ENCODE measurements around the gene MYO1E.

DNA sequence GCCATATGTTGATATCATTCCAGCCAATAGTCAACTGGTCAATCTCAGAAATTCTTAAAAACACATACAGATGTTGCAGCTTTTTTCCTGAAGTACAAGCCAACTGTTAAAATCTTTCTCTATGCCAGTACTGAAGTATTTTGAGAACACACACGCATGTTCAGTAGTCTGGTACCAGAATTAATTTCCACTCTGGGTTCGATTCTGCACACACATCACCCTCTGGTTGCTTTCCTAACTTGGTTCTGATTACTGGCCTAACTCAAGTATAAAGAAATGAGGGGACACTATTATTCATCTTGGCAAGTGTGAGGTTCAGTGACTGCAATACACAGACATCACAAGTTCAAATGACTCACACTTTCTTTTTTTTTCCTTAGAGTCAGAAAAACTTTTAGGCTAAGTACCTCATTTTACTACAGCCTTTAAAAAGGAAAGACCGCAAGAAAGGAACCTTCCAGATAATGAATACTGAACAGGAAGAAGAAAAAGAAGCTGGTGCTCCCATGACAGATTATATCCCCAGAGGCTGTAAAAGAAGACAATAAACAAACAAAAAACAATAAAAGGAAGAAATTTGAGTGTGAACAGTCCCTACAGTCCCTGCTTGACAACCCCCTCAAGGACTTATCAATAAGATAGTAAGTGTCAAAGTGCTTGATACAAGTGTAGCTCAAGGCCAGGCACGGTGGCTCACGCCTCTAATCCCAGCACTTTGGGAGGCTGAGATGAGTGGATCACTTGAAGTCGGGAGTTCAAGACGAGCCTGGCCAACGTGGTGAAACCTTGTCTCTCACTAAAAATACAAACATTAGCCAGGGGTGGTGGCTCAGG is 37.2 kb upstream of the LDHAL6B start:
- RRBS: no CpG with 5 or more reads among the region's 8 CpGs

DNA sequence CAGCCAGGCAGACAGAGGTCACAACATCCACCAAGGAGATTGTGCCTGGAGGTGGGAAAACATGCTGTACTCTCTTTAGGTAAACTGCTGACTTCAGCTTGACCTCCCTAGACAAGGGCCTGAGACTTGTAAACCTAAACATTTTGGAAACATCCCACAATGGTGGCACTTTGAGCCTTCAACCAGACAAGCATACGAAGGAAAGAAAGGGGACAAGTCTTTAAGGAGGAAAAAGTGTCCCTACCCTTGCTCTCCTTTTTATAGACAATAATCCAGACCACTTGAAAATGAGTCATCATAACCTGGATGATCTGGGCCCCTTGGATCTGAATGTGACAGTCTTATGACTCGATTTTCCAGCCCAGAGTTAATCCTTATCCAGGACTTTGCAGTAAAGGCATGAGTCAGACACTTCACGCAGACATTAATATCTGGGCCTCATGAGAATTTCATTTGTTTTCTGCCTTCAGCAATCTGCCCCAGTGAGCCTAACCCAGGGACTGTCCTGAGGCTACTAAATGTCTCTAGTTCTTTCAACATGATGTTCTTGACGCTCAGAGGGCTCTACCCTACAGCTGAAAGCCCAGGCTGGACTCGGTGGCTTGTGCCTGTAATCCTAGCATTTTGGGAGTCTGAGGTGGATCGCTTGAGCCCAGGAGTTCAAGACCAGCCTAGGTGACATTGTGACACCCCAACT is 6.6 kb upstream of the LDHAL6B start:
- RRBS: no CpG with 5 or more reads among the region's 6 CpGs

GRCh38 chr15:59206997-59207405 is 358 bp downstream of the LDHAL6B start:
- RRBS: no CpG with 5 or more reads among the region's 18 CpGs

DNA sequence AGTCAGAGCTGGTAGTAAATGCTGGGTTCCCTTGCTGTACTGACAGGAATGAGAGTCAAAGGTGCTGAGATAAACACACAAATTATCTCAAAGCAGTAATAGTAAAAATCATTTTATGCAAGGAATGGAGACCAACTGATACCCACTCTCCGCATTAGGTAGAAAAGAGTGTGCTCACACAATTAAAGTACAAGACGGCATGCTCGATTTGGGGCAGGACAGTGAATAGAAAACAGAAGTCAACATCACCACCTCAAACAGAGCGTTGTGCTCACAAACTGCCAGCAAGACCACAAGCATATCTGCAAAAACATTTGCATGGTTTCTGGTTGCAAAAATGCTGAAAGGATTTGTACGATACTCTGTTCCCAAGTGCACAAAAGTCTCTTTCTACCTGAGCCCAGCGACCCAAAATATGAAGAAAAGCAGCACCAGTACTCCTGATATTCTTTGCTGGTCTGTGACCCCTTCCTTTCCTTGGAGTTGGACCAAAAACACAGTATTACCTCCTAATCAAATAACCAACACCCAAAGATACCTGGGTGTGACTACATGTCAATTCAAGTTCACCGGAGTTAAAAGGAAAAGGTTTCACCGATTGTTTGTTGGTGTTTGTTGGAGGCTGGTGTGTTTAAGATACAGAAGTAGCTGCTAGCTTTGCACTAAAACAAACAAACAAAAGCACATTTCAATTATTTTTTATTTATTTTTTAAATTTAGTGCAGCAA is 81.7 kb downstream of the MYO1E start:
- RRBS: no CpG with 5 or more reads among the region's 8 CpGs

- RRBS: no CpG with 5 or more reads among the region's 9 CpGs
Measured at GRCh38 chr15:59296054-59296908, 76.4 kb downstream of the MYO1E start.

- RRBS: no CpG with 5 or more reads among the region's 10 CpGs
Measured at GRCh38 chr15:59298104-59298968, 74.3 kb downstream of the MYO1E start.

DNA sequence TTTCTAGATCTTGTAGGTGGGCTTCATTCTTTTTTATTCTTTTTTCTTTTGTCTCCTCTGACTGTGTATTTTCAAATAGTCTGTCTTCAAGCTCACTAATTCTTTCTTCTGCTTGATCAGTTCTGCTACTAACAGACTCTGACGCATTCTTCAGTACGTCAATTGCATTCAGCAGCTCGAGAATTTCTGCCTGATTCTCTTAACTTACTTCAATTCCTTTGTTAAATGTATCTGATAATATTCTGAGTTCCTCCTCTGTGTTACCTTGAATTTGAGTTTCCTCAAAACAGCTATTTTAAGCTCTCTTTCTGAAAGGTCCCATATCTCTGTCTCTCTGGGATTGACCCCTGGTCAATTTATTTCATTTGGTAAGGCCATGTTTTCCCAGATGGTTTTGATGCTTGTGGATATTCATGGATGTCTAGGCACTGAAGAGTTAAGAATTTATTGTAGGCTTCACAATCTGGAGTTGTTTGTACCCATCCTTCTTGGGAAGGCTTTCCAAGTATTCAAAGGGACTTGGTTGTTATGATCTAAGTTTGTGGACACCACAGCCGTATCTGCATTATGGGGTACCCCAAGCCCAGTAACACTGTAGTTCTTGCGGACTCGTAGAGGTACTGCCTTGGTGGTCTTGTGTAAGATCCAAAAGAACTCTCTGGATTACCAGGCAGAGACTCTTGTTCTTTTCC is 28.9 kb downstream of the MYO1E start:
- RRBS: no CpG with 5 or more reads among the region's 6 CpGs

- RRBS: no CpG with 5 or more reads among the region's 5 CpGs
Measured at GRCh38 chr15:59354589-59355018, 18.1 kb downstream of the MYO1E start.

DNA sequence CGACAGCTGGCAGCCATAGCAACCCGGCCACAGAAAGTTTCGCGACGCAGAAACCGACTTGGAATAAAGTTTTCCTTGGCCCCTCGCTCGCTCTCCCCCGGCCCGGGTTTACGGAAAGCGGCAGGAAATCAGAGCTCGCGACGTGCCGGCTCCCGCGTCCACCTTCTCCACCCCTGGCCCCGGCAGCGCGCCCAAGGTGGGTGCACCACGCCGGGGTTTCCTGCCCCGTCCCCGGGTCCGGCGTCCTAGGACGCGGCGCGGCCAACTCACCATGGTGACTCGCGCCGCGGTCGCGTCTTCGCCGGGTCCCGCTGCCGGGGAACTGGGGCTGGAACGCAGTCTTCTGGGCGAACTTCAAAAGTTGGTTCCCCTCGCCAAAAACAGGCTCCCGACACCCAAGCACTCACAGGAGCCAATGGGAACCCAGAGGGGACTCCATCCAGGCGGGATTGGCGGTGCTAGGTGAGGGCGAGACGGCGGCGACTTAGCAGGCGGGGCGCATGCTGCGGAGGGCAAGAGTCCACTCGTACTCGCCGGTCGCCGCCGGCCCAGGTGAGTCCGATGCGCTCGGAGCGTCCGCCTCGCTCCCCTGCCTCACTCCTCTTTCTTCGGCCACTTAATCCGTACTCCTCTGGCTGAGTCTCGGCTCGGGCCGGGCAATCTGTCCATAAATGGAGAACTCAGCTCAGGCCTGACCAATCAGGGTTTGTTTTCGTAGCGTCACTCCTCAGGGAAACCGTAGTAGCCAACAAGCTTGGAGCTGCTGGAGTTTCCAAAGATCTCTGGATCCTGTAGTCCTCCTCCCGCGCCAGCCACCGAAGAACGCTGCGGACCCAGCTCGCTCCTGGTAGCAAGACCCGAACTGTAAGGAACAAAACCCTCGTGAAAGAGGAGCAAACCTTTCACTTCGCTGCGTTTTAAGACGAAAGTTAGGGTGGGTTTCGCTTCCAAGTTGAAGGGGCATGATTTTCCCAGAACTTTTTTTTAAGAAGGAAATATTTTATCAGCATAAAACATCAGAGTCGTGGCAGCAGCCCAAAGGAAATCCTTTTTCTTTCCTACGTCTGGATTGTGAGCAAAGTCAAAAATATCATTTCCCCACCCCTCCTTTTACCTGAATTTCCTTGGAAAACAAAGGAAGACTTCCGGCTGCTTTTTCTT is at the start of gene MYO1E:
MYO1E (minus strand) TSS at position 644 of the 1,161 bp plus-strand sequence.
- RRBS: 36% methylated on average over 28 of the region's 89 CpGs

- RRBS: no CpG with 5 or more reads among the region's 1 CpG
Measured at GRCh38 chr15:59410388-59410756, 27.6 kb upstream of the FAM81A start.

DNA sequence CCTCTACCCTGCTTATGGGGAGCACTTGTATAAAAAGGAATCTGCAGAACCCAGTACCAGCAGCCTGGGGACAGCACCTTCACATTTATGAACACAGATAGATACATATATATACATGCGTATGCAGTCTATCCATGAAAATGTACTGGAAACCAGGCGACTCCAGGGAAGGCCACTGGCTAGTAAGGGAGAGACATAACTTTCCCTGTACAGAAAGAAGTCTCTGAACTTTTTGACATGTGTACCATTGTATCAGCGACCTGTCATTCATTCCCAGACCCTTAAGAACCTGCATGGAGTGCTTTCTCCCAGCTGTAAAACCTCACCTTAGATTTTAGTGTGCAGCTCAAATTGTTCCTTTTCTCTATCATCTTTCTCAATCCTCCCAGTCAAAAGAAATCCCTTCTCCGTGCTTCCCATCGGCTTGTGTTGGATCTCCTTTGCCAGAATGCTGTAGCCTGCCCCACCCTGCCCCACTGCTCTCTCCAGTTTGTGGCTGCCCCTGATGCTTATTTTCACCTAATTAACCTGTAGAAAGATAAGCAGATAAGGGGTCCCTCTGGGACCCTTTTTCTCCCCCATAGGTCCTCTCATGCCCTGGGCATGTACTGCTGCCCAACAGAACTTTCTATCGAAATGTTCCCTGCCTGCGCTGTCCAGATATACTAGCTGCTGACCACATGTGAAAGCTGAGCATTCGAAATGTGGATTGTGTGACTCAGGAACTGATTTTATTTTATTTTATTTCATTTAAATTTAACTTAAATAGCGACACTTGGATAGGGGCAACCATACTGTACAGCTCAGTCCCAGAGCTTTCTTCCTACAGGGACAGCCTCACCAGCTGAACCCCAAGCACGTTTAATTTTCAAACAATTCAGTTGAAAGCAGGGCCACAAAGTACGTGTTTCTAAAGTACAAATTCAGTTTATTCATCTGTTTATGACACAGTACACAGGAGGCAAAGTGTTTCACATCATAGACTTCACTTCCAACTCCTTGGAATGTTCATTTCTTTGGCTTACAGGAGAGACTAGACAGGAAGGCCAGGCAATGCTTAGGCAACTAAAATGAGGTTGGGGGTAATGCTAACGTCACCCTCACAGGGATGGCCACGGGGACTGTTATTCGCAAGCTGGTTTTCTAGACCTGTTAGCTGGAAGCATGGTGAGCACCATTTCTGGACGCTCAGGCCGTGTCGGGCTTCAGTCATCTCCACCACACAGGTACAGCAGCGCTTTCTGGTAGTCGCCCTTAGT is 50.9 kb downstream of the ANXA2 start:
- RRBS: no CpG with 5 or more reads among the region's 19 CpGs

DNA sequence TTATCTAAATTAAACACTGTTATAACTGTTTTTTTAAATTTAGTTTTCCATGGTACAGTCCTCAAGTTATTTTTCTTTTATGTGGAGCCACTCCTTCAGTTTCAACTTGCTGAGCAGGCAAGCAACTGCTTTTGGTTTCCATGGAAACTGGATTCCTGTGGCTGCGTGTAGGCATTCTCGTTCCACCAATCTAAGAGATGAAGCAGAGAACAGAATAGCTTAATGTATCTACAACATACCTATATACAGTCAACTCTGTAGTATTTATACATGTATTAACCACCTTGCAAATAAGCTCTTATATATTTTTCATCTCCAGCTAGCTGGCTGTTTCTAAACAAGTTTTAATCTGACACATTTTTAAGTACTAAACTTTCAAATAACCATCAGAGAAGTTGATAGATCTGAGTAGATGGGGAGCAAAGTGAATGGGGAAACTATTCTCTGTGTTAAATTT is 25.8 kb upstream of the ANXA2 start:
- RRBS: no CpG with 5 or more reads among the region's 2 CpGs

- RRBS: no CpG with 5 or more reads among the region's 7 CpGs
Measured at GRCh38 chr15:60582698-60583720, 104.1 kb upstream of the ICE2 start.

- RRBS: no CpG with 5 or more reads among the region's 6 CpGs
Measured at GRCh38 chr15:60584733-60585194, 105.8 kb upstream of the ICE2 start.

- RRBS: 1% methylated on average over 43 of the region's 83 CpGs
Measured at GRCh38 chr15:60591234-60591942, 112.4 kb upstream of the ICE2 start.

GRCh38 chr15:60591943-60592354 is 113.0 kb upstream of the ICE2 start:
- RRBS: 2% methylated on average over 32 of the region's 47 CpGs

DNA sequence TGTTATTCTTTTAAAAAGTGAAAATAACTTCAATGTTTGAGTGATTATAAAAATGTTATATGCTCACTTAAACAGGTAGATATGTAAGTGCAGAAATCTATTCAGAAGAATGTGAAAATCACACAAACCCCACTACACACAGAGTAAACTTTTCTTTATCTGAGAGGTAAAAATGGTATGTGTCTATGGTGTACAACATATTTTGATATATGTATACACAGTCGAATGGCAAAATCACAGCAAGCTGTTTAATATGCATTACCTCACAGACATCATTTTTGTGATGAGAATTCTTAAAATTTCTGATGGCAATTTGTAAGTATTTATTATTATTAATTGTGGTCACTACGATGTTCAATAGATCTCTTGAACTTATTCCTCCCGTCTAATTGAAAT is 263.3 kb upstream of the ICE2 start:
- RRBS: no CpG with 5 or more reads among the region's 3 CpGs

- RRBS: no CpG with 5 or more reads among the region's 6 CpGs
Measured at GRCh38 chr15:60844931-60845385, 366.0 kb upstream of the ICE2 start.

- RRBS: no CpG with 5 or more reads among the region's 5 CpGs
Measured at GRCh38 chr15:60913108-60913635, 315.9 kb downstream of the RORA start.

GRCh38 chr15:60917114-60918054 is 311.7 kb downstream of the RORA start:
- RRBS: no CpG with 5 or more reads among the region's 19 CpGs